NCI-H460 (cell line): ENCODE measurements around a stretch of chr1.

GRCh38 chr1:205678128-205679271 lies 1.8 kb downstream of the SLC45A3 start:
RAMPAGE:
- cytosol, long total RNA, result no peak
- long total RNA, result no peak
- nucleus, long total RNA, result no peak

GRCh38 chr1:205726429-205726968 lies 23.5 kb downstream of the NUCKS1 start:
RAMPAGE:
- cytosol, long total RNA, result no peak
- long total RNA, result no peak
- nucleus, long total RNA, result no peak

DNA sequence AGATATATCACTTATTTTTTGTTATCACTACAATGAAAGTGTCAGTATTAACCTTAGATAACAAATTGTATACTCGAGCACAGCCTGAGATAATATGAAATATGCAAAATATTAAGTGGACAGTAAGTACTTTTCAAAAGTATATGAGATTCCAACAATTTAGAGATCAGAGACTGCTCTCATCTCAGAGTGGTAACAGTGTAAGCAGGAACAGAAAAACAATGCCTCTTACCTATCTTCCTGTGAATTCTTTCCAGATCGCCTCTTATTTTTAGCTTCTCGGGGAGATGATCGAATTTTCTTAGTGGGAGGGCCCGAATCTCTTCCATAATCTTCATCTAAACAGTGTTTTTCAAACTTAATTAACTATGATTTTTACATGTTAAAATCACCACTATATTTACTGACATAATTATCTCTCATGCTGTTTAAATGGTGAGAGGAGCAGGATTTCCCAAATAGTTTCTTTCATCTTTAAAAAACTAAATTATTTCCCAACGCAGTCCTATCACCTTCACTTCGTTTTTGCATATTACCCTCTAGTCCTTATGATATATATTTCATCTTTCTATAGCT lies 22.4 kb downstream of the NUCKS1 start:
RAMPAGE:
- cytosol, long total RNA, result no peak
- long total RNA, result no peak
- nucleus, long total RNA, result start-site peak on the minus strand centred at position 412 of the sequence, 359 bp wide, 103 and 27 reads in 2 replicates

DNA sequence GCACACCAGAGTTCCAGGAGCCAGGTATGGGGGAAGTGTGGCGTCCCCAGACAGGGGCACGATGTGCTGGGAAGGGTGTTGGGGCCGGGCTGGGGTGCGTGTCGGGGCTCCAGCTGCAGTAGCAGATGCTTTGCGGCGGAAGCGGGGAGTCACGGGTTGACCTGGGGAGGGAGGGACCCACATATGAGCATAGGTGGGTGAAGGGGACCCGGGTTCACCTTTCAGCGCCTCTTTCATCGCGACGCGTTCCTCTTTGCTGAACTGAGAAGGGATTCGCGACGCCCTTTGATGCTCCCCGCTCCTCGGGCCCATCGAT lies 288 bp downstream of the PM20D1 start:
RAMPAGE:
- cytosol, long total RNA, result no peak
- long total RNA, result no peak
- nucleus, long total RNA, result no peak

RAMPAGE:
- cytosol, long total RNA, result no peak
- long total RNA, result no peak
- nucleus, long total RNA, result no peak
Observed at GRCh38 chr1:205988462-205989041, 14.6 kb downstream of the RAB7B start.

GRCh38 chr1:205998515-205998883 lies 4.7 kb downstream of the RAB7B start:
RAMPAGE:
- cytosol, long total RNA, result no peak
- long total RNA, result no peak
- nucleus, long total RNA, result no peak

DNA sequence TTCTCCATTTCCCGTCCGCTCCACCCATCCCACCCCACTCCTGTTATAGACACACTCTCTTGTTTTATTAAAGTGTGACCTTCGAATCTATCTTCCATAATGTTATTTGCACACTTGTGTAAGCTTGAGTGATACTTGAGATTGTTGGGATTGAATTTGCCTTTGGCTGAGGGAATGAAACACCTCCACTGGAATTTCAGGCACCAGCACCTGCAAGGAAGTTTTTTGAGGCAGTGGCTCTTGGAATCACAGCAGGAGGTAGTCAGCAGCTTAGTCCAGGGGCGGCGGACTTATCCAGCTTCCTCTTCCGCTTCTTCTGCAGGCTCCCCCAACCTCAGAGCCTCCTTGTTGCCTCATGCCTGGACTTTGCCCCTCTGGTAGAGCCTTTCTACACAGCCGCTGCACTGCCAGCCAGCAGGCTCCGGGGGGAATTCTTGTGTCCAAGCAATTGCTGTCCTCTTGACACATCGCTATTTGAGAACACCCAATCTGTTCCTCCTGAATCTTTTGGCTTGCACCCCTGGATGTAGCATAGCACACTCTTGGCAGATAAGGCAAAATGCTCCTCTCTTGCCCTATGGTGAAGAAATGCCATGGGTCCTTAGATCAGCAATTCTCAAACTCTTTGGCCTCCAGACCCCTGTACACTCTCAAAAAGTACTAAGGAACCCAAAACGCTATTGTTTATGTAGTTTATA lies 4.4 kb upstream of the RHEX start:
RAMPAGE:
- cytosol, long total RNA, result no peak
- long total RNA, result no peak
- nucleus, long total RNA, result no peak

GRCh38 chr1:206203033-206203386 lies 331 bp upstream of the SRGAP2 start:
RAMPAGE:
- cytosol, long total RNA, result no peak
- long total RNA, result no peak
- nucleus, long total RNA, result no peak

GRCh38 chr1:206204744-206205297 lies 1.5 kb downstream of the SRGAP2 start:
RAMPAGE:
- cytosol, long total RNA, result no peak
- long total RNA, result no peak
- nucleus, long total RNA, result no peak

DNA sequence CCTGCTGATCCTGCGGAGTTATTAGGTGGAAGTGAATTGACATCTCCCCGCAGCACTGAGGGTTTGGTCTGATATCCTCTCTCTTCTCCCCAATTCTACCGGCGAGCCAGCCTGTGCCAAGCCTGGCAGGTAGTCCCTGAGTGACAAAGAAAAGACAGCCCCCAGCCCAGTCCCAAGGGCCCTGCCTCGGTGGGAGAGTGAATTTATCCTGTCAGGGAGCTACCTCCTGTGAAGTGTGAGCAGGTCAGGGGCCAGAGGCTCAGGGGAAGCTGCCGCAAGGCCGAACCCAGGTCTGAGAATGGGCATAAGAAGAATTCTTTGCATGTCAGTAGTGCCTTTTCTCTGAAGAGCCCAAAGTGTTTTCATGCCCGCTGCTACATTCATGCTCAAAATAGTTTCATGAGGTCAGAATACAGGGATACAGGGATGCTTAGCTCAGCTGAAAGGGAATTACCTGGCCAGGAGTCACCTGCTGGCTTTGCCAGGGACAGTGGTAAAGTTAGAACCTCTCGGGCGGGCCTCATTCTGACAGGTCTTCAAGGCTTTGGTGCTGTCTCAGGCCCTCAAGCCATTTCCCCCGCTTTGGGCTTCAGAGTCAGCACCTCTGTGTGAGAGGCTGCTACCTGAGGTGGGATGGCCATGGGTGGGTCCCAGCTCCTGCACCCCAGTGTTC lies 5.3 kb downstream of the RASSF5 start:
RAMPAGE:
- cytosol, long total RNA, result no peak
- long total RNA, result no peak
- nucleus, long total RNA, result no peak

DNA sequence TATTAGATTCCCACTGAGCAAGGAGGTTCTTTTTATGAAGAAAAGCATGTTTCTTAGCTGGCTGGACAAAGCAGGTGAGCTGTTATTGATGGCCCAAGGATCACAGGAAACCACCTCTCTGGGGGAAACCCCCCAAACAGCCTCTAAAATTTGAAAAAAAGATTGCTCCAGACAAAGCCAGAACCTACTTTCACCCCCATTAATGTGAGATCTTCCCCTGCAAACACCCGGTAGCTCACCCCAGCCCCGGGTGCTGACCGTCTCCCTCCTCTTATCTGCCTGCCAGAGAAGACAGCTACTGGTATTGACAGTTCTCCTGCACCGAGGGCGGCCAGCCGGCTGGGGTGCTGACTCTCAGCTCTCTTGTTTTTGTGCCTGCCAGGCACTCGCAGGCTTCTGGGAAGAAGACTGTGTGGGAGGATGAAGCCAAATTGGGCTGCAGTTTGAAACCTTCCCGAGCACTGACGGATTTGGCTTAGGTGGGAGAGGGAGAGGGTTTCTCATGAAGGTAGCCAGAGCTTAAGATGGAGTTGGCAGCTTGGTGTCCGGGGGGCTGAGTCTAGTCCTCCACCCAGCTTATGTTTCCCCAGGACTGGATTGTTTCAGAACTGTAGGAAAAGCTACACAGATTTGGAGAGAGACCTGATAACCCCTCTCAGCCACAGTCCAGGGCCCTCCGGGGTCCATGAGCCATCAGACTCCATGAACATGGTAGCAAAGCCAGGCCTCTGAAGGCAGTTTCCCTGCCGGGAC lies 48.2 kb downstream of the RASSF5 start:
RAMPAGE:
- cytosol, long total RNA, result no peak
- long total RNA, result no peak
- nucleus, long total RNA, result no peak

DNA sequence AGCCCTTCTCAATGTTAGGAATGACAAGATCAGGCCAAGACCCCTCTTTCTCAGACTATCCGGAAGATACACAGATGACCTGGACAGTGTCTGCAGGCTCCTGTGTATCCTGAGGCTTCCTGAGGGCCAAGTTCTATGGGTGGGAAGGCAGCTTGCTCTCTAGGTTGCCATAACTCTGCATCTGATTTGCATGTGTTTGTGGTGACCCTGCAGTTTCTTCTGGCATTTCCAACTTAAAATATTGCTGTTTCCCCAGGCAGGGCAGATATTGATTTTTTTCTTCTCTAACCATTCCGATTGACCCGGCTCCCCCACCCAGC lies 49.1 kb downstream of the RASSF5 start:
RAMPAGE:
- cytosol, long total RNA, result no peak
- long total RNA, result no peak
- nucleus, long total RNA, result no peak

GRCh38 chr1:206633589-206634115 lies 1.7 kb upstream of the DYRK3 start:
RAMPAGE:
- cytosol, long total RNA, result no peak
- long total RNA, result no peak
- nucleus, long total RNA, result no peak

DNA sequence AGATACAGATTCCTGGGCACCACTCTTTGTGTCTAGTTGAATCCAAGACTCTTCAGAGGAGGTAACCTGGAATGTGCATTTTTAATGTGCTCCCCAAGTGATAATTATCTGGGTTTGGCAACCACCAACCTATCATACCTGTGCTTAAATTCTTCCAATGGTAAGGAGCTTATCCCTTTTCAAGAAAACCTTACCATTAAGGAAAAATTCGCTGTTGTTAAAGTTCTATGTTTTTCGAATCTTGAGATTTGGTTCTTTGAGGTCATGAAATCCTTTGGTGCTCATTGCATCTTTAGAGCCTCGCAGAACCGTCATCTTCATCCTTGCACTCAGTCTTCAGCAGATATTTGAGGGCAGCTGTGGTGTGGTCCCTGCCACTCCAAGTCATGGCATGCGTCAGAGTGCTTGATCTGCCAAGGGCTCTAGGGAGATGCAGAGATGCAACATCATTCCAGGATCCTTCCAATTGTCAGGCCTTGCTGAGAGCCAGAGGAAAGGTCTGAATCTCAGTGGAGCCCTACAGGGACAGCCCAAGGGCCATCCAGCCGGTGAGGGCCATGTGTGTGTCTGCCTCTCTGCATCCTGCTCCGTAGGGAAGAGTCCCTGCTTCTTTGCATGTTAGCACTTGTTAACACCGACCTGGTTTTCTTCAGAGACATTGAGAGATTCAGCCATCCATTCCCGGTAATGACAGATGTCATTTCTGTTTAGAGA lies 17.4 kb downstream of the MAPKAPK2 start:
RAMPAGE:
- cytosol, long total RNA, result no peak
- long total RNA, result no peak
- nucleus, long total RNA, result no peak

DNA sequence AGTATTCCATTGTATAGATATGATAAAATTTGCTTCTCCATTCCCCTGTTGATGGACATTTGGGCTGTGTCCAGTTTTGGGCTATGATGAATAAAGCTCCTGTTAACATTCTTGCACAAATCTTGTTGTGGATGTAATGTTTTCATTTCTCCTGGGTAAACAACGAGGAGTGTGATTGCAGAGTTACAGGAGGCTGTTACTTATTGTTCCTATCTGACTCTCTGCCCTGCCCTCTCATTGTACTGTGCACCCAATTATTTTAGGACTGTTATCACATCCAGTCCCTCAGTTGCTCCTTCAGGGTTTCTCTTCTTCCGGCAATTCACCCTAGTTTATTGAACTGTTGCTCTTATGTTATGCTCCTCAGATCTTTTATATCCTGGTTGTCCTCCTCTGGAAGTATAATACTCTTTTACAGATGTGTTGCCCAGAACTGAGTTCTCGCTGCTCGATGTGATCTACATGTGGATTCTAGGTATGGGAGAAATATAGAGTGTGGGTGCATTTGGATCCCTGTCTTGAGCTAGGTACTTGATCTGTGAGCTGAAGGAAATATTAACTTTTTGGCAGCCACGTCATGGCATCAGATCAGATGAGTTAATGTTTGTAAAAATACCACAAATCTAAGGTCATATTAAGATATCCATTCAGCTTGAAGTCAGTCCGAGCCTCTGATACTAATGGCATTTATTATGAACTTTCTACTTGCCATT lies 24.4 kb downstream of the MAPKAPK2 start:
RAMPAGE:
- cytosol, long total RNA, result no peak
- long total RNA, result no peak
- nucleus, long total RNA, result no peak

RAMPAGE:
- cytosol, long total RNA, result no peak
- long total RNA, result no peak
- nucleus, long total RNA, result no peak
Observed at GRCh38 chr1:206714680-206715109, 30.0 kb downstream of the MAPKAPK2 start.

DNA sequence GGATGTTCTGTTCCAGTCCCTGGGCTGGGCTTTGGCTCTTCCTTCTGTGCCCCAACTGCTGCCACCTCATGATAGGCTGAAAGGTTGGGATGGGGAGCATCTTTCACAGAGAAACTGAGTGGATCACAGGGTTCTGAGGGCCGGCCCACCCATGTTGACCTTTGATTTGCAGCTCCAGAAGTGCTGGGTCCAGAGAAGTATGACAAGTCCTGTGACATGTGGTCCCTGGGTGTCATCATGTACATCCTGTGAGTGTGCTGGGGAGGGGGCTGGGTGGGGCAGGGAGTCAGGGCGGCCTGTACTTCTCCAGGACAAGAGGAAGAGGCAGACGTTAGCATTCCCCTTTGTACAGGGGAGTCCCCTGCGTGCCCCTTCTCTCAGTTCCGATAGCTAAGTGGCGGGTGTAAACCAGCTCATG lies 40.0 kb upstream of the IL19 start:
RAMPAGE:
- cytosol, long total RNA, result no peak
- long total RNA, result no peak
- nucleus, long total RNA, result no peak

DNA sequence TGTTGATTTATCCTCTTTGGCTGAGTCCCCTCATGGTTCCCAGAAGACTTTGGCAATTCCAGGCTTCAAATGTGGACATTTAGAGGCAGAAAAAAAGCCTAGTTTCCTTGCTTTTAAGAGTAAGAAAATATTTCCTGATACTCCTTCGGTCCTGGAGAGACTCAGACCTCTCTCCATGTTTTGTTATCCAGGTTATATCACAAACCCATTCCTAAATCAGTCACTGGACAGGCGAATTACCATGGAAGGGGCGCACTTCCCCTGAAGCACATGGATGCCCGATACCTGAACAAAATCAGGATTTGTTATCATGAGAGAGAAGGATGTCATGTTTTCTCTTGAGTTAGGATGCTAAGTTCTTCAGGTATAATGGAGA lies 20.3 kb upstream of the IL19 start:
RAMPAGE:
- cytosol, long total RNA, result no peak
- long total RNA, result no peak
- nucleus, long total RNA, result no peak

DNA sequence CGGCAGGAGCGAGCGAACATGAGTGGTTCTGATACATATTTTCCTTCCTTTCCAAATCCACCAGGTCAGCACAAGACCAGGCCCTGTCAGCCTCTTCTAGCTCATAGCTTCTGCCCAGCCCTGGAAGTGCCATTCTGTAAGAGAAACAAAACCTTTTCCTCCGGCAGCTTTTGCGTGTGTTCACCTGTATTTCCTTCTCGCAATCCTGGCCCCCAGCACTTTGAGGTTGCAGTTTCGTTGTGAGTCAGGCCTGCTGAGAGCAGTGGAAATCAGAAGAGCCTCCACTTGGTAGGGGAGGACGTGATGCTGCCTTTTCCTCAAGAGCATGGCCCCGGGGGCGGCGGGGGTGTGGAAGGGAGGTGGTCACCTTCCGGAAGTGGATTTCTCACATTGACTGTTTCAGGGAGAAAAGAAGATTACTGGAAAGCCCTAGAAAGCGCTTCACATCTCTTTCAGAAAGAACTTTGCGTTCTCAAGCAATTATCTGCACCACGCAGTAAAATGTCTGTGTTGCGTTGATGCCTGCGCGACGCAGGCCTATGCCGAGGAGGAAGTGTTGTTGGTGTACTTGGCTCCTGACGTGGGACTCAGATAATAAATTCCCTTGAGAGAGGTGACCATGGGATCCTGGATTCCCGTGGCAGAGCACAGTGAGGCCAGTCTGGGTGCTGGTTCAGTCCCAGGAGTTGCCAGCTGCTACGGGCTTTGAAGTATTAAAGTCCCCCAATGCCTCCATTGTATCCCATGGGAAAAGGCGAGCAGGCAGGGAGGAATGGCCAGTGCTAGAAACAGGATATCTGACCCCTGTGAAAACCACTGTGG lies 12.2 kb upstream of the IL10 start:
RAMPAGE:
- cytosol, long total RNA, result no peak
- long total RNA, result no peak
- nucleus, long total RNA, result no peak

DNA sequence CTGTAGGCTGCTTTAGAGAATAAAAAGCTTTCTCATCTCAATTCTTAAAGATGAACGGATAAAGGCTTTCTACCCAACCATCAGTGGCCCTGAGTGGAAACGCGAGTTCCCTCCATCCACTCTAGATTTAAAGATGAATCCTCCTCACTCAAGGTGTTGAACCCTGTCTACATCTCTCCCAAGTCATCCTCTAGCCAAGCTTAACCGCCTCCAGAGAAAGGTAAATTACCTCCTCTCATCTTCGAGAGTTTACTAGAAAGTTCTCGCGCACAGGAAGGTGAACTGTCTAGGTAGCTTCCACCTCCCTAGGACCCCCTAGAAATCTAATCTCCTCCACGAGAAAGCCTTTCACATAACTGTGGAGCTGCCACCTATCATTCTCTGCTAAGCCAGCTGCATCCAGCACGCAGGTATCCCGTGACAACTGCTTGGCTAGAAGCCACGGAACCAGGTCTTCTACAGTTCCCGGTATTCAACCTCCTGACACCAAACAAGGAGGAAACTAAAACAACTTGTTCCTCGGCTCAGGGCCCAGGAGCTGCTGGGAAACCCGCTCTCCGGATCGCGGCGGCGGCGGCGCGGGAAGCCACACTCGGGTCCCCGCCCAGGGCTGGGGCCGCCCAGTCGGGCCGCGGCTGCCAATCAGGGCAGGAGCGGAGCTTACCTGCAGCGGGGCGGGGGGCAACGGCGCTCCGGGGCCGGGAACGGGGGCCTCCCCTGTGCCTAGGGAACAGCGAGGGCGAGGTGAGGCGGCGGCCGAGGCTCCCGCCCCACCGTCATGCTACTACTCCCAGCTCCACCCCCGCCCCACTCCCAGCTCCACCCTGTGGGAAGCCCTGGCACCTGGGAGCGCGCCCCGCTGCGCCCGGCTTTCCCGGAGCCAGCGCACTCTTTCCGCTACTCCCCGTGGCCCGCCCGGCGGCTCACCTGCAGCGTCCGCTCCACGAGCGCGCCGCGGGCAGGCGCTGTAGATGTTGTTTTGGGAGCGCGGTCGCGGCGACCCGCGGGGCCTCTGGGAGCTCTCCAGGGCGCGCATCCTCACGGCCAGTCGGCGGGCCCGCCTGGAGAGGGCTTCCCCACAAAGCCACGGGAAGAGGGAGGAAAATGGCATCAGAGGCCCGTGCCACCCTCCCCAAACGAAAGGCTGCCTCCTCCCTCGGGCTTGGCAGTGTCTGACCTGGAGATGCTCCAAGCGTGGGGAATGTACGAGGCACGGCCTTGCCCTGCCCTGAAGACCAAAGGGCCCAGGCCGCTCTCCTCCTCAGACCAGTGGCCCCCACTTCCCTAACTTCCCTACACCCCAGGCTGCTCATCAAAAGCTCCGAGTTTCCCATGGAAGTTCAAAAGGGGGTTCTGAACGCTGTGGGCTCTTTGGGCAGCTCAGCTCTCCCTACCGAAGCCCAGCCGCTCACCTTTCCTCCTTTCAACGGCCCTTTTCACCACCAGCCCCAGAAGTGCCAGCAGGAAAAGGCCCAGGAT lies 12.1 kb downstream of the IL24 start:
RAMPAGE:
- cytosol, long total RNA, result no peak
- long total RNA, result no peak
- nucleus, long total RNA, result no peak